Subcutaneous preadipocyte (primary cell): ENCODE data around the genes TASOR2, IL2RA and RBM17.

DNA sequence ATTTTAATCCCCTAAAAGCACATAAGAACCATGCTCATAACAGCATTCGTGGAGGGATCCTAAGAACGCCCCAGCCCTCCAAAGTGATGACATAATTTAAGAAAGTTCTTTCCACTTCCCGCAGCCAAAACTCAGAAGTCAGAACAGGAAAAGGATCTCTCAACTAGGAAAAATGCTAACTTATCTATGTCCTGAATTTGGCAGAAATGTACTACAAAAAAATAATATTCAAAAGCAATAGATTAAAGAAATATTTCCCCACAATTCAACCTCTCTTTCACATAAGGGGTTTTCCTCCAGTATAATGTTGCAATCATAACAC lies 23.1 kb downstream of the ASB13 start:
- CAGE, long polyA plus RNA, result no peak

DNA sequence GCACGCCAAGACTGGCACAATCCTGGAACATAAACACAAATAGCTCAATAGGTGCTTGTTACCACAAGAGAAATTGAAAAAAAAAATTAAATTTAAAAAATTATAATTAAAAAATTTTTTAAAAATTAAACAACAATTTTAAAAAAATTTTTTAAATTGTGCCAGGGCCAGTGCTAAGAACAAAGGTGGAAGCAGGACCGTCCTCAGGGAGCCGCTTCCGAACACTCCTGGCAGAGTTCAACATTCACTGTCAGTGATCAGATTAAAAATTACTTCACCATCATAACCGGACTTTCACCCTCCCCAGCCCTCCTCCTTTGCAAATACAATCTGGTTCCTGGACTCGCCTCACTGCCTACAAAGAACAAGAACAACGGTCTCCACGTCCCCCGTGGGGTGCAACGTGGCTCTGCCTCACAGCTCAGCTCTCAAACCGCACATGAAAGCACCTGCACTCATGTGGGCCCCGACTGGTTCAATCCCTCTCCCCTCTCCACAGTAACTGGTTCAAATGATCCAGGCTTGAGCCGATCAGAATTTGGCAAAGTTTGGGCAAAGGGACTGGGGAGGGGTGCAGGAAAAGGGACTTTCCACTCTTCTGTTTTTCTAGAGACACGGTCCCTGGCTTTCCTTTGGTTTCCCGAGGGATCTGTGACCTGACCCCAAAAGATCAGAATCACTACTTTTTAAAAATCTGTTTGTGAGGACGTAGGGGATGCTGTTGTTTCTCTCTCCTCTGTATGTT lies 21.1 kb downstream of the ASB13 start:
- CAGE, long polyA plus RNA, result no peak

GRCh38 chr10:5684284-5684926 lies at the start of gene TASOR2:
TASOR2 (plus strand) TSS chr10:5684838.
- CAGE, long polyA plus RNA, result no peak

GRCh38 chr10:5739353-5740344 lies 55.0 kb downstream of the TASOR2 start:
- CAGE, long polyA plus RNA, result no peak

DNA sequence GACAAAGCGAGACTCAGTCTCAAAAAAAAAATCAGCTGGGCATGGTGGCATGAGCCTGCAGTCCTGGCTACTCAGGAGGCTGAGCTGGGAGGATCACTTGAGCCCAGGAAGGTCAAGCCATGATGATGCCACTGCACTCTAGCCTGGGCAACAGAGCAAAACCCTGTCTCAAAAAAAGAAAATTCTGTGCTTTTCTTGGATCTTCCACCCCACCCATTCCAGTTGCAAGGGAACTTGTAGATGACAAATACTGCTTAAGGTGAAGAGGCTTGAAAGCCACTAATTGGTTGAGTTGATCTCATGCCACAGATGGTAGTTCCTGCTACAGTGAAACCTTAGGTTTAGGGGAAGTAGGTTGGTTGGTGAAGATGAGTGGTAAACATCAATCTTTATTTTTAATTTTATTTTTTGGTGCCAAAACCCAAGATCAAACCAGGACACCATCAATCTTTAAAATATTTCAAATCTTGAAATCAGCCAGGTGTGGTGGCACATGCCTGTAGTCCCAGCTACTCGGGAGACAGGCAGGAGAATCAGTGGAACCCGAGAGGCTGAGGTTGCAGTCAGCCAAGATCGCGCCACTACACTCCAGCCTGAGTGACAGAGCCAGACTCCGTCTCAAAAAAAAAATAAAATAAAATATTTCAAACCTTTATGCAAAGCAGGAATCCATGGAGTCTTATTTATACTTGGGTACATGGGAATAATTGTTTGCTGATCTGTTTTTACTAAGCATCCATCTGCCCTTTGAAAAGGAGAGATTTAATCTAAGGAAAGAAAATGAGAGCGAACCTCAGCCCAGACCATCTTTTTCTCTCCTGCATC lies 3.0 kb upstream of the GDI2 start:
- CAGE, long polyA plus RNA, result no peak

DNA sequence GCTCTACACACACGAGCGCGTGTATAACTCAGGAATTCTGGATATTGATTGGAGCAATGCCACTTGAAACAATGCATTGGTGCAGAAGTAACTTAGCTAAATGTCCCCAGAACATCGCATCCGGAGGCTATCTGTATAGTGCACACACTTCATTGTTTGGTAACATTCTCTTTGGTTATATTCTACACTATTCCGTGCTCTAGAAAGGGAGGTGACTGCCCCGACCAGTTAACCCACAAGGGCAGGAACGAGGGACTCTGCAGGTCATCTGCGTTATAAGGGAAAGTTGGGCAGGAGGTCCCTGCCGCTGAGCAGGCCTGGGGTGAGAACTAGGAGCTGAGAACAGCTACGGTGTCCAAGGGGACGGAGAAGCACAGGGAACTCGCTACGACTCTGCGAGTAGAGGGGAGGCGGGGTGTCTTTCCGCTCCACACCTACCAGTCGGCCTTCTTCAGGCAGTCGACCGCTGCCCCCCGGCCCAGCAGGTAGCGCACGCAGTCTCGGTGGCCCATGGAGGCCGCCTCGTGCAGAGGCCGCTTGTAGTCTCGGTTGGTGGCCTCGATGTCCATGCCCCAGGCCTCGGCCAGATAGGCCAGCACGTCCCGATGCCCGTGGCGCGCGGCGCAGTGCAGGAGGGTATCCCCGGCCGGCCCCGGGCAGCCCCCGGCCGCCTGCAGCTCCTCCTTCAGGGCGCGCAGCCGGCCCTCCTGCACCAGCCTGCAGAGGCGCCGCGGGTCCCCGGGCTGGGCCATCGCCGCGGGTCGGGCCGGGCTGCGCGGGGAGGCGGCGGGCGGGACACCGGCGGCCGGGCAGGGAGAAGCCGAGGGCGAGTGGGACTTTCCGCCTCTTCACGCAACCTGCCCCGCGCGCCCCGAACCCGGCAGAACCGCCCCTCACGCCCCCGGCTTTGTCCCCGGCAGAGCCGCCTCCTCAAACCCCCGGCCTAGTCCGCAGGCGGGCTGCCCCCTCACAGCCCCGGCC lies 800 bp downstream of the ANKRD16 start:
- CAGE, long polyA plus RNA, result no peak

GRCh38 chr10:5890407-5891449 lies 685 bp downstream of the FBH1 start:
- CAGE, long polyA plus RNA, result no peak

GRCh38 chr10:5894555-5895470 lies 4.8 kb downstream of the FBH1 start:
- CAGE, long polyA plus RNA, result no peak

DNA sequence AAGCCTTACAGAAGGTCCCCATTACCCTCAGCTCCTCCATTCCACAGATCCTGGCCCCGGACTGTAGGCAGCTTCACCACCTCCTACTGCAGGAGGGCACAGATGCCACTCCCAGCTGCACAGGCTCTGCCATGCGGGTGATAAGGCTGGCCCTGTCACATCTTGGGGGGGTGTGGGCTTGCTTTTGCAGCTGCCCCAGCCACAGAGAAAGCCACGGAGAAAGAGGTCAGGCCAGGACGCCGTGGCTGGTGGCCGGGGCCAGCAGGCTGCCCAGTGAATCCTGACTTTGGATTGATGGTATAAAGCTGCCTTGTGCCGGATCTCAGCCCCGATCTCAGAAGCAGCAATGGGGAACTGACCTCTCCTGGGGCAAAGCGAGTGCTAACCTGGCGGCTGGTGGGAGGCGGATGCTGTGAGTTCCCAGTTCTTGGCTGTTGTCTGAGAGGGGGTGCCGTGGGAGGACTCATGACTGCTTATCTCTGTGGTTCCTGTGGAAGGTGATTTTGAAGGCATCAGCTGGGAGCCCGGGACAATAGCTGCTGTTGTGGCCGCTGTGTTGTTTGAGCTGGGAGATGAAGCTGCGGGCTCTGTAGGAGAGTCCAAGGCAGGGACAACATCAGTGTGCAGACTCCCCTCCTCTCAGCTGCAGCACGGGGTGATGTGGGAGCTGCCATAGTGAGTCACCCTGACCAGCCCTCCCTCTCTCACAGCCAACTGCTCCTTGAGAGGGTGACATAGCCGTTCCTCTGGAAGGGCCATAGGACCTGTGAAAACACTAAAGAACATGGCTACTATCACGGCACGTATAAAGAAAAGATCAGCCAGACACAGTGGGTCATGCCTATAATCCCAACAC lies 17.1 kb downstream of the IL15RA start:
- CAGE, long polyA plus RNA, result no peak

- CAGE, long polyA plus RNA, result no peak
Observed at GRCh38 chr10:5978102-5978373, 695 bp upstream of the IL15RA start.

GRCh38 chr10:5984259-5984566 lies 6.9 kb upstream of the IL15RA start:
- CAGE, long polyA plus RNA, result no peak

DNA sequence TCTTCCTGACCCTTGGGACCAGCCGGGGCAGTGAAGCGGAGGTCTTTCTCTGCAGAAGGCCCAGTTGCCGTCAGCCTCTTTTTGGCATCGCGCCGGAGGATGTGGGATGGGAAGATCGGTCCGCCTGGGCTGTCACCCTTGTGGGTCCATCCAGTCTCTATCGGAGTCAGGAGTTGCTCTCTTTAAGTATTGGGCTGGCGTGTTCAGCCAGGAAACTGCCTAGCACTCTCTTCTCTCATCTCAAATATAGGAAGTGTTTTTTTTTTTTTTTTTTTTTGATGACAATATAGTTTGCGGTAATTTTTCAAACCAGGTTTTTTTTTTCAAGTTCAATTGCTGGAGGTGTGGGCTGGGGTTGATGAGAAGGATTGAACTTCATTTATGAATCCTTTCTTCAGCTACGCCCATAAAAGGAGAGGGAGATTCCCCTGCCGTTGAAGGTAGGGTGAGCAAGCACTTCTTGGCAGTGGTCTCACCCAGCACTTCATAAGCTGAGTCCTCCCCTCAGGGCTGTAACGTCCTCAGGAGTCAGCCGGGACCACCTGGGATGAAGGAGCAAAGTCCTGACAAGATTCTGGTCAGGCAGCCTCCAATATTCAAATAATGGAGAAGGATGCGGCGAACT lies at the start of gene IL2RA:
TSS of gene IL2RA (minus strand) at position 217 of the 625 bp plus-strand sequence.
- CAGE, long polyA plus RNA, result no peak

- CAGE, long polyA plus RNA, result no peak
Observed at GRCh38 chr10:6088898-6089596, at the start of gene RBM17. RBM17 (plus strand) TSS chr10:6089034.

DNA sequence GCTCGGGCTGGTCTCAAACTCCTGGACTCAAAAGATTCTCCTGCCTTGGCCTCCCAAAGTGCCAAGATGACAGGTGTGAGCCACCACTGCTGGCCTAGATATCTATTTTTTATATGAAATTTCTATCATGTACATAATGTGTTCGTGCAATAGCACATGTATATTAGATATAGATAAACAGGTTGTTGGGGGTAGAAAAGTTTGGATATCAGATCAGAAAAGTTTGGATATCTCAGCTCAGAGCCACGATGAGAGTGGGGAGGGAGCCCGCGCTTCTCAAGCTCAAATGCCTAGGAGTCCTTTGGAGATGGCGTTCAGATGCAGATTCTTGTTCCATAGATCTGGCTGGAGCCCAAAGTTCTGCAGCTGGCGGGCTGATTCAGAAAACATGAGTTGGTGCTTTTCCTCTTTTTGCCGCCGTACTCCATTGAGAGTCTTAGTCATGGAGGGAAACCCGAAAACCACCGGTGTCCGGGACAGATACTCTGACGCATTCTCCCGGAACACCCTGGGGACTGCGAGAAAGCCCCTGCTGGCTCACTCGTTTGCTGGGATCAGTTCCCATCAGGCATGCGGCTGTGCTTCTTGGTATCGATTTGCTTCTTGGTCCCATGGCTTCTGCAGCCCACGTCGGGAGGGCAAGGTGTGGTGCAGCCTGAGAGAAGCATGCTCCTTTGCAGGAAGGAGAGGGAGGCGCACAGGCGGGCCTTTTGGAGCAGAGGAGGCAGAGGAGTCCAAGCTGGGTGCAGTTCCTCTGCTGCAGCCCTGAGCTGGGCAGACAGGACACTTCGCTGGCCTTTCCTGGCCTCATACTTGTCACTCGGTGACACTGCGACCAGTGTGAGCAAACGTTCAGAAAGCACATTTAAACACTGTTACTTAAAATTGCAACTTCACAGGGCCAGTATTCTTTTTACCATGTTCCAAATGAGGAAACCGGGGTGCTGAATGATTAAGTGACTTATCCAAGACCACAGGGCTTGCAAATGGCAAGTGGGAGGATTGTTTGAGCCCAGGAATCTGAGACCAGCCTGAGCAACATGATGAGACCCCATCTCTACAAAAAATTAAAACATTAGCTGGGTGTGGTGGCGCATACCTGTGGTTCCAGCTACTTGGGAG lies 30.8 kb upstream of the PFKFB3 start:
- CAGE, long polyA plus RNA, result no peak

- CAGE, long polyA plus RNA, result no peak
Observed at GRCh38 chr10:6173526-6174031, 29.2 kb upstream of the PFKFB3 start.

- CAGE, long polyA plus RNA, result no peak
Observed at GRCh38 chr10:6197442-6198010, 5.2 kb upstream of the PFKFB3 start.

DNA sequence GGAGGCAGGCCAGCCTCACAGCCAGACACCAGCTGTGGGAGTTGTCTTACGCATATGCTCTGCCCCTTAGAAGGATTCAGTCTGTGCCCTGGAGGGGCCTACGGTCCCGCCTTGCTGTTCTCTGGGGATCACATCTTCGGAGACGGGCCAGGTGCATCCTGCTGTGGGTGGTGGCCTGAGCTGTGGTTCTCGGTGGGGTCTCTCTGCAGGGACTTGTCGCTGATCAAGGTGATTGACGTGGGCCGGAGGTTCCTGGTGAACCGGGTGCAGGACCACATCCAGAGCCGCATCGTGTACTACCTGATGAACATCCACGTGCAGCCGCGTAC lies 17.7 kb downstream of the PFKFB3 start:
- CAGE, long polyA plus RNA, result no peak

DNA sequence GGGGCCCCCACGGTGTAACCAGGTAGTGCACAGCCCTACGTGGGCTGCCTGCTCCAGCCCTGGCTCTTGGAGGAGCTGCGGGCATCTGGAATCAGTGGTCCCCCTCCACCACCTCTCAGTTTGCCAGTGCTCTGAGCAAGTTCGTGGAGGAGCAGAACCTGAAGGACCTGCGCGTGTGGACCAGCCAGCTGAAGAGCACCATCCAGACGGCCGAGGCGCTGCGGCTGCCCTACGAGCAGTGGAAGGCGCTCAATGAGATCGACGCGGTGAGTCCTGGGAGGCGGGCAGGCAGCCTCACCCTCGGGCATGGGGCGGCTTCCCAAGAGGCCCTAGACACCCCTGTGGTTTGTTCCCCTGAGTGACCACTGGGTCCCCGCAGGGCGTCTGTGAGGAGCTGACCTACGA lies 18.5 kb downstream of the PFKFB3 start:
- CAGE, long polyA plus RNA, result no peak

GRCh38 chr10:6227977-6229065 lies 25.6 kb downstream of the PFKFB3 start:
- CAGE, long polyA plus RNA, result no peak

DNA sequence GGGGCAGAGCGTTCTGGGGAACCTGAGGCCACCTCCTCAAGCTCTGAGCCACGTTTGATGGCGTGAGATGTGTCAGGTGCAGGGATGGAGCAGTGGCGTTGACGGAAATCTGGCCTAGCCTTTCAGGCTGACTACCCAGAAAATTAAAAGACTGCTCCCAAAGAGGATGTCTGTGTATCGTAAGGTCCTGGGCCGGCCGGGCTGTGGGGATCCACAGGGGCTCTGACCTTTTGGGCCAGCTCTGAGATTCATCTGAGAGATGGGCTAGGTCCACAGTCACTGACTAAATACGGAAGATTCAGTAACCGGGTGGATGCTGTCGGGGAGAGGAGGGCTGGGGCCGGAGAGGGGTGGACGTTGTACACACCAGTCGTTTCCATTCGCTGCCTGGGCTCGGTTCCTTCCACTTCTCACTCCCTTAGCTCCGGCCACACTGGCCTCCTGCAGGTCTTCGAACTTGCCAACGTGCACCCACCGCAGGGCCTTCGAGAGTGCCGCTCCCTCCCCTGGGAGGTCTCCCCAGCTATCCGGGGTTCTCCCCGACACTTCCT lies 33.9 kb downstream of the PFKFB3 start:
- CAGE, long polyA plus RNA, result no peak